Right lobe of liver (tissue), 4 donors: ENCODE measurements around a stretch of chr7.

DNA sequence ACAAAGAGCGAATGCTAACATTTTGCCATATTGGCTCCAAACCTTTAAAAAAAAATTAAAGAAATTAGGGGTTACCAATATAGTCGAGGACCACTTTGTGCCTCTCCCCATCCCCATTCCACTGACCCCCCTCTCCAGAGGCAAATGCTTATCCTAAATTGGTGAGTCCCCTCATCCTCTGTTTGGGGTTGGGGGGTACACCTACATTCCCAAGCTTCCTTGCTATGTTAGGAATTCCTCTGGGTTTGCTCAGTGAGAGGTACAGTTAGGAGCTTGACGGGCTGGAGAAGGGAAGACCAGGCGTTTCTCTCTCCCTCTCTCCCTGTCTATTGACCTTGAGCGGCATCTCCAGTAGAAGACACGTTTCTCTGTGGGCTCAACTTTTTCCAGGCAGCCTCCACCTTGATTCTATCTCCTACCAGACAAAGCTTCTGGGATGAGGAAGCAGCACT, 6.7 kb upstream of the AKR1B15 start:
- PRO-cap, 4 experiments = peak in 1 of 4 experiments; most common plus-strand start position 274 of the sequence (in 1)
- RAMPAGE, long total RNA, 2 experiments = no peak in any of the 2 experiments

- PRO-cap, 4 experiments = no peak in any of the 4 experiments
- RAMPAGE, long total RNA, 2 experiments = no peak in any of the 2 experiments
Measured at GRCh38 chr7:134564914-134565269, 16.0 kb downstream of the AKR1B15 start.

- PRO-cap, 4 experiments = no peak in any of the 4 experiments
- RAMPAGE, long total RNA, 2 experiments = no peak in any of the 2 experiments
Measured at GRCh38 chr7:134737906-134738311, 41.5 kb upstream of the CALD1 start.

GRCh38 chr7:134746061-134746536, 33.3 kb upstream of the CALD1 start:
- PRO-cap, 4 experiments = no peak in any of the 4 experiments
- RAMPAGE, long total RNA, 2 experiments = no peak in any of the 2 experiments

DNA sequence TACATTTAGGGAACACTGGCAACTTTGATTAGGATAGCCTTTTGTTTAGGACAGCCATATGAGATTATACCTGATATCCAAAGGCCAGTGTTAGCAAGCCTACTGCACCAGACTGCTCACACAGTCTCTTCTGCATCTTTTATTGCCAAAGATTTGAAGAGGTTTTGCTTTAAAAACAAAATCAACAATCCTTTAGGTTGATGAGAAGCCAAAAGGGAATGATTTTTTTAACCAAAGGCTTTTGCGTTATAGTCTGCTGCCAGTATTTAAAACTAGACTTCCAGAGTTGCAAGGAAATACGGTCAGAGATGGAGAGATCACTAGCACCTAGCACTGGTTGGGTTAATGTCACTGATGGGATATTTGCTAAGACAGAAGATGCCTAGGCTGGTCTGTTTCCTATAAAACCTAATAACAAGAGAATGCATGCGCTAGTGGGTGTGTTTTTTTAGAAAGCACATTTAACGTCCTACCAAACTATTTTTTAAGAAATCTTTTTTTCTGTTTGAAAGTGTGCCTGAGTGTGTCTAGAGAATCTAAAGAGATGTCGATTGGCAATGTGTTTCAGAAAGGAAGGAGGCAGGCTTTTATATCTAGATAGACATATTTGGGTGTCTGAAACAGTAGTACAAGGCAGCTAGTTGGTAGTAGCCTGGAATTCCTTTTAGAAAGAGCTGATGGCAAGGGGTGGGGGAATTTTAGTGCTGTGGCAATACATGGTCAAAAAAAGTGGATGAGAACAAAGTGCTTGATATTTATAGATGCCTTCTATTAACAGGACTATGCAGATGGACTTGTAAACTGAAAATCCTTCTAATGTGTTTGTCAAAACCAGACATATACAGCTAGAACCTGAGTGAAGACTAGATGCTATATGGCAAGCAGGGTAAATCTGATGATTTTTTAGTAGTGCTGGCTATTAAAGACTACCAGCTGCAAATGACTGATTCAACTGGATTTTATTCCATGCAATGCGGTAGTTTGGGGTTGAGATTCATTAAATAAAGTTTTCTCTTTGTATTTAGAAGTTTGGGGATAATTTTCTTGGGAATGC, 885 bp downstream of the CALD1 start:
- PRO-cap, 4 experiments = no peak in any of the 4 experiments
- RAMPAGE, long total RNA, 2 experiments = no peak in any of the 2 experiments

GRCh38 chr7:134813724-134814504, 34.5 kb downstream of the CALD1 start:
- PRO-cap, 4 experiments = no peak in any of the 4 experiments
- RAMPAGE, long total RNA, 2 experiments = no peak in any of the 2 experiments

- PRO-cap, 4 experiments = no peak in any of the 4 experiments
- RAMPAGE, long total RNA, 2 experiments = no peak in any of the 2 experiments
Measured at GRCh38 chr7:134828484-134828939, 49.1 kb downstream of the CALD1 start.

DNA sequence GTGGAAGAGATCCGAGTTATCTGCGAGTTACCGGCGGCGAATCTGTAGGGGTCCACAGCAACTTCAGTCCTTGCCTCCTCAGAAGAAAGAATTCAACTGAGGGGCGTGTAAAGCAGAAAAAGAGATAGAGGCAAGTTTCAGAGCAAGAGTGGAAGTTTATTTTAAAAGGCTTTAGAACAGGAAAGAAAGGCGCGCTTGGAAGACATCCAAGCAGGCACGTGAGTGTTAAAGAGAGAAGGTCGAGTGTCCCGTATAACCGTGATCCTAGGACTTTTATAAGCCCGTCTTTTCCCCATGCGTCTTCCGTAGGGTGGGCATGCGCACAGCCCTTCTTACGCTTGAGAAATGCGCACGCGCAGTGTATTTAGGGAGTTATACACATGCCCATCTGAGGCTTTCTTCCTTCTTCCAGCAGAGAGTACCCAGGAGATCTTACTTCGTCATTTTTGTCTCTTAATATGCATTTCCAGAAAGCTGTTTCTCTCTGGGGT, 52.4 kb downstream of the CALD1 start:
- PRO-cap, 4 experiments = no peak in any of the 4 experiments
- RAMPAGE, long total RNA, 2 experiments = no peak in any of the 2 experiments

- PRO-cap, 4 experiments = no peak in any of the 4 experiments
- RAMPAGE, long total RNA, 2 experiments = no peak in any of the 2 experiments
Measured at GRCh38 chr7:134834566-134835157, 55.2 kb downstream of the CALD1 start.

DNA sequence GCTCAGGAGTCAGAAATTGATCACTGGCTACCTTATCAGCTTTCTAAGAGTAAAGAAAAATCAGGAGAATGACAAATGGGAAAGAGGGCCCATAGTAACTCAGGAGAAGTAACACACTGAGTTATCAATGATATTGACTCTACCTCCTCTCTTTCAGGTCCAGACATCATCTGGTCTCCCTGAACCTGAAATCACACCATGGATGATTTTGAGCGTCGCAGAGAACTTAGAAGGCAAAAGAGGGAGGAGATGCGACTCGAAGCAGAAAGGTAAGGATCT, 88.0 kb downstream of the CALD1 start:
- PRO-cap, 4 experiments = no peak in any of the 4 experiments
- RAMPAGE, long total RNA, 2 experiments = no peak in any of the 2 experiments

- PRO-cap, 4 experiments = peak in 4 of 4 experiments; most common plus-strand start chr7:134910547 (in 1); most common minus-strand start chr7:134910547 (in 2)
- RAMPAGE, long total RNA, 2 experiments = no peak in any of the 2 experiments
Measured at GRCh38 chr7:134910181-134910773, 76.0 kb upstream of the AGBL3 start.

DNA sequence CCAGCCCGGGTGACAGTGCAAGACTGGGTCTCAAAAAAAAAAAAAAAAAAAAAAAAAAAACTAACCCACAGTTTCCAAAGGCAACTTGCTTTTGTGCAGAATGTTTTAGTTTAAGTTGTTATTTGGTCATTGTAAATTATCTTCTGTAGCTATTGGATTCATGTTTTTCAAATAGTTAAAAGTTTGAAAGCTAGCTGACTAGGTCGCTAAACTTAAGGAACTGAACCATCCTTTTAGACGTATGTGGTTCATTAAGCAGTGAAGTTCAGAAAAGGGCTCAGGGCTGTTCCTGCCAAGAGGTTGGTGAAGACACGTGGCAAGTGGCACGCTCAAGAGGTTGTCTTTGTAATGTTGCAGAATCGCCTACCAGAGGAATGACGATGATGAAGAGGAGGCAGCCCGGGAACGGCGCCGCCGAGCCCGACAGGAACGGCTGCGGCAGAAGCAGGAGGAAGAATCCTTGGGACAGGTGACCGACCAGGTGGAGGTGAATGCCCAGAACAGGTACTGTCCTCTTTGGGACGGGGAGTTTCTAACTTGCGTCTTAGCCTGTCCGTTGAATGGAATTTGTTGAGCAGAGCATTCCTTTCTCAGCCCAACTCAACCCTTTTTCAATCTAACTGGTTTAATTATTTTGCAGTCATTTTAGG, 57.8 kb upstream of the AGBL3 start:
- PRO-cap, 4 experiments = peak in 3 of 4 experiments; most common plus-strand start position 373 of the sequence (in 2)
- RAMPAGE, long total RNA, 2 experiments = no peak in any of the 2 experiments

DNA sequence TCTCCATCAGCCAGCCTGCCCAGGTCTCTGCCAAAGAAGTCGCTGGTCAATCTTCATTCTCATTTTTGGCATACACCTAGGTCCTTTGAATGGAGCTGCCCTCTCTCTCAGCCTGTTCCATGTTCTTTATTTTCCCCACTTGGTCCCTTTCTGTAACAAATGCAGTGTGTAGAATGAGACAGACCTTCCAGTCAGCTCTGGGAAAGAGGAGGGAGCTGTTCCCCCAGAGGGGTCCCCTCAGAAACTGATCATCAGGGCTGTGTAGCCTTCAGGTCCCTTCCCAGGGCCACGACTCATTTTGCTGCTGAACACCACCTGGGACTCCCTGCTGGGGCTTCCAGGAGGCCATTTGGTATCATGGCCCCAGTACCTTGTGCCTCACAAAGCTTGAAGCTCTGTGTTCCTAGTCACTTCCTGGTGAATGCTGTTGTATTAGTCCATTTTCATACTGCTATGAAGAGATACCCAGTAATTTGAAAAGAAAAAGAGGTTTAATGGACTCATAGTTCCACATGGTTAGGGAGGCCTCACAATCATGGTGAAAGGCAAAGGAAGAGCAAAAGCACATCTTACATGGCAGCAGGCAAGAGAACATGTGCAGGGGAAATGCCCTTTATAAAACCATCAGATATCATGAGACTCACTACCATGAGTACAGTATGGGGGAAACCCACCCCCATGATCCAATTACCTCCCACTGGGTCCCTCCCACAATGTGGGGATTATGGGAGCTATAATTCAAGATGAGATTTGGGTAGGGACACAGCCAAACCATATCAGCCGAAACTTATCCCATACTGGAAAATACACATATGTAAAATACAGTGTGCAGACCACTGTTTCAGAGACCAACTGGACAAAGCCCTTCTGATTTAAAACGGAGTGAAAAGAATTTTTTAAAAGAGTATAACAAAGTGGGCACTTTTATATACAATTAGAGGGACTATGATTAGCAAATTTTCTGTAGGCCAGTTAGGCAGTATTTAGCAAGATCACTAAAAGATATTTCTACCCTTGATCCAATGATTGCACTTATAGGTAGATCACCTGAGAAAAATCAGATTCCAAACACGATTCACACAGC, 8.2 kb downstream of the CYREN start:
- PRO-cap, 4 experiments = peak in 3 of 4 experiments; most common plus-strand start position 787 of the sequence (in 3)
- RAMPAGE, long total RNA, 2 experiments = no peak in any of the 2 experiments

- PRO-cap, 4 experiments = no peak in any of the 4 experiments
- RAMPAGE, long total RNA, 2 experiments = no peak in any of the 2 experiments
Measured at GRCh38 chr7:135204277-135204489, 7.1 kb downstream of the WDR91 start.

DNA sequence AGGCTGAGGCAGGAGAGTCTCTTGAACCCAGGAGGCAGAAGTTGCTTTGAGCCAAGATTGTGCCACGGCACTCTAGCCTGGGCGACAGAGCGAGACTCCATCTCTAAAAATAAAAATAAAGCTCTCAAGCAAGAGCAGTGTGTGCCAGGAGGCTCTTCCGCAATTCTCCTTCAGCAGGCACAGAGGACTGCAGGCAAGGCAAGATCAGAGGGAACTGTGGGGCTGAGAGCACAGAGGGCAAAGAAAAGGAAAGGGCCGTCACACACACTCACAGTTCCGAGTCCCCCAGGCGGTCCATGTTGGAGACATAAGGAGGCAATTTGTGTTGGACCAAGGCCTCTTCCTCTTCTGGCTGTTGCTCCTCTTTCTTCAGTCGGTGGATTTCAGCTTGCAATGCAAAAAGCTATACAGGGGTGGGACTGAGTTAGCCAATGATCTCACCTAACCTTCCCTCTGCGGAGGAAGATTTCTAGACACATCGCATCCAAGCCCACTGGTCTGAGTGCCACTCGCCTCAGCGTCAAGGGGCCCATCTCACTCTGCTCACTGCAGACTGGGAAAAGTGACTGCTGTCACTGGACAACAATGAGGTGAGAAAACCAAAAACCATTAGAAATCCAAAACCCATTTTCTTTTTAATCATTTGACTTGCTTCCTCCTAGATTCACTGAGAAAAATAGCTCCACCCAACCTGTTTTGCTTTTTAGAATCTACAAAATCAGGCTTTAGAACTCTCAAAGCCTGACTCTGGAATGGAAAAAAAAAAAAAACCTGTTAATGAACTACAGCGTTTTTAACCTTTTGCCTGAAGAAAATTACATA, 5.5 kb downstream of the WDR91 start:
- PRO-cap, 4 experiments = no peak in any of the 4 experiments
- RAMPAGE, long total RNA, 2 experiments = no peak in any of the 2 experiments

DNA sequence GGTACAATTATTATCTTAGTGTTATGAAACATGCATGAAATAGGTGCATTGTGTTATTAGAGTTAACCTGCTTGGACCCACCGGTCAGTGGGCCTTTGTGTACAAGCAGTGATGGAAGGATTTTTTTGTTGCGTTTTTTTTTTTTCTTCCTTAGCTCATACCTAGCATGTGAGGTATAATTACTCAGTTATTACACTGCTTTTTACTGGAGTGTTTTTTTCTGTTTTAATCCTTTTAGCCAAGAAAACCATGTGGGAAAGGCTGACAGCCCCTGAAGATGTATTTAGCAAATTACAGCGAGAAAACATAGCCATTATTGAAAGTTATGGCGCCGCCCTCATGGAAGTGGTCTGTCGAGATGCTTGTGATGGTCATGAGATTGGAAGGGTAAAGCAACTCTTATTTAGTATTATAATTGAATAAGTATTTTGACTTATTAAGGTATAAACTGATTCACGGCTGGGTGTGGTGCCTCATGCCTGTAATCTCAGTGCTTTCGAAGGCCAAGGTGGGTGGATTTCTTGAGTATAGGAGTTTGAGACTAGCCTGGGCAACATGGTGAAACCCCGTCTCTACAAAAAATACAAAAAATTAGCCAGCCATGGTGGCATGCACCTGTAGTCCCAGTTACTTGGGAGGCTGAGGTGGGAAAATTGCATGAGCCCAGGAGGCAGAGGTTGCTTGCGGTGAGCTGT, 39.6 kb upstream of the STMP1 start:
- PRO-cap, 4 experiments = no peak in any of the 4 experiments
- RAMPAGE, long total RNA, 2 experiments = no peak in any of the 2 experiments

DNA sequence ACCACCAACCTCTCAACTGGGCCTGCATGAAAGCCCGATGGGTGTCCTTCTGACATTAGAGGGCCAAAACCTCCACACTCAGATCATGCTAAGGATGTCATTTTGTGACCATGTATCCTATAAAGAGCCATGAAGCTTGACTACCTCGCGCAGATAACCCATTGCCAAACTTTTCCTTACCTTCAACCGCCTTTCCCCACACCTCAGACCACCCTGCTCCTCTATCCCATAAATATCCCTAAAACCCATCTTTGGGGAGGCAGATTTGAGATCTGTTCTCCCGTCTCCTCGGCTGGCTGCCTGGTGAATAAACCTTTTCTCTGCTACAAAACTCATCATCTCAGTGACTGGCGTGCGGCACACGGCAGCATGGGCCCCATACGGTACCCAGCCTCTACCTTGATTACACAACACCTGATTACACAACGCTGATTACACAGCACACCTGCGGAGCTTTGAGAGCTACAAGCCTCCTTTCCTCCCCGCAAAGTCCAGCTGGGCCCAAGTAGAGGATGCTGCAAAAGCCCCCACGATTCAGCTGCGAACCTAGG, 633 bp upstream of the STMP1 start:
- PRO-cap, 4 experiments = no peak in any of the 4 experiments
- RAMPAGE, long total RNA, 2 experiments = no peak in any of the 2 experiments

GRCh38 chr7:135755258-135755752, 6.7 kb upstream of the FAM180A start:
- PRO-cap, 4 experiments = no peak in any of the 4 experiments
- RAMPAGE, long total RNA, 2 experiments = no peak in any of the 2 experiments

DNA sequence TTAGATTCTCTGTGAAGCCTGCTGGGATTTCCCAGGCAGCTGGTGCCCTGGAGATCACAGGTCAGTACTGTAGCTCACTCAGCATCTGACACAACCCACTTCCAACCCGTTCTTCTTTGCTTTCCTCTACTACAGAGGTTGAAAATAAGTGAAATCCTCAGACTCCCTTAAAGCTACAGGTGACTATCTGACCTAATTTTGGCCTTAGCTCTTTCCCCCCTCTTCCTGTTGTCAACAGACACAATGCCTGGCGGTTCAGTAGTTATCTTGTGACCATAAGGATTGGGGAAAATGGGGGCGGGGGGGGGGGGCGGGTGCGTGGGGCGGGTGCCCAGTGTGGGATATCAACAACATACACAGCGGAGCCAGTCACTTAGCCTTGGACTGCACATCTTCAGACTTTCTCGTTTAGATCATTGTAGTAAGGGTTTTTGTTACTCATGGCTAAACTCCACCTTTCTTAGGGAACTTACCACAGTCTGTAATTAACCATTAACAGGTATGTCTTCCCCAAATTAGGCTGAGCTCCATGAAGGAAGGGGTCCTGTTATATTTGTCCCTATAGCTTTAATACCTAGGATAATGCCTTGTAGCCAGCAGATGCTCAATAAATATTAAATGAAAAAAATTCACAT, 37.8 kb downstream of the MTPN start:
- PRO-cap, 4 experiments = no peak in any of the 4 experiments
- RAMPAGE, long total RNA, 2 experiments = no peak in any of the 2 experiments

DNA sequence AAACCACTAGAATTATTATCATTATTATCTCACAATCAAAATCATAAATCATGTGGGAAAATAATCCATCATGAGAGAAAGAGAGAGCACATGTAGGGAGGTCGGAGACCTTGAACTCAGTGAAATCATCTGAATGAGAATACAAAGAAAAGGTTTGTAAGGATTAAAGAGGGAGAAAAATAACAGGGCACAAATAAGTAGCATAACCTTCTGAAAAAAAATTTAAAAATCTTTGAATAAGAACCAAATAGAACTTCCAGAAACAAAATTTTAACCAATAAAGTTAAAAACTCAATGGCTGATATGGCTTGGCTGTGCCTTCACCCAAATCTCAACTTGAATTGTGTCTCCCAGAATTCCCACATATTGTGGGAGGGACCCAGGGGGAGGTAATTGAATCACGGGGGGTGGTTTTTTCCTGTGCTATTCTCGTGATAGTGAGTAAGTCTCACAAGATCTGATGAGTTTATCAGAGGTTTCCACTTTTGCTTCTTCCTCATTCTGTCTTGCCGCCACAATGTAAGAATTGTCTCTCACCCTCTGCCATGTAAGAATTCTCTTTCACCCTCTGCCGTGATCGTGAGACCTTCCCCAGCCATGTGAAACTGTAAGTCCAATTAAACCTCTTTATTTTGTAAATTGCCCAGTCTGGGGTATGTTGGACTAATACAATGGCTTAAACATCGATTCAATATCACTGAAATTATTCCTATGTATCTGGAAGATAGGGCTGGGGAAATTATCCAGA, 115.4 kb upstream of the MTPN start:
- PRO-cap, 4 experiments = no peak in any of the 4 experiments
- RAMPAGE, long total RNA, 2 experiments = no peak in any of the 2 experiments